ENCODE measurements around a stretch of chr14.

DNA sequence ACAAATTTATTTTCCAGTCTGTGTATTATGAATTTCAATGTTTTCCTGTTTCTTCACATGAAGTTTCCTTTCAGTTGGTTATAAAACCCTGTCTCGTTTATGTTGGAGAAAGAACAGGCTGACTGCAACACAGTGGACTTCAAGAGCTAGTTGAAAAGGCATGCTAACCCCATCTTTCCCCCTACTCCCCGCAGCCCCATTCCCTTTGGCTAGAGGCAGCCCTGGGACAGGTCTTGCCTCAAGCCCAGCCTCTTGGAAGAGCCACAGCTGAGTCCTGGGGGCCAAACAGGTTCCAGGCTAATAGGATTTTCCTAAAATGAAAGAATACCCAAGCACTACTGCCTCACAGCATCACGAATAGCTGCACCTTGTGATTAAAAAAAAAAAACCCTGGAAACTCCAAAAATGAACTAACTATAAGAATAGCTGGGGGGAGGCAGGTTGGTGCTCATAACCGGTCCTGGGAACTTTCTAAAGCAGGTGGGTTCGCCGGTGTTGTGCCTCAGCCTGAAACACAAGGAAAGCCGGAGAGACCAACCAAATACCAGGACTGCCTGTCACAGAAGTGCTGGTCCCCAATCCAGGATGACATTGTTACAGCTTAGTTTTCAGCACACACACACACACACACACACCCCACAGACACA is 1.5 kb downstream of the FBLN5 start:
- PRO-cap, 2 experiments = no peak in any of the 2 experiments

DNA sequence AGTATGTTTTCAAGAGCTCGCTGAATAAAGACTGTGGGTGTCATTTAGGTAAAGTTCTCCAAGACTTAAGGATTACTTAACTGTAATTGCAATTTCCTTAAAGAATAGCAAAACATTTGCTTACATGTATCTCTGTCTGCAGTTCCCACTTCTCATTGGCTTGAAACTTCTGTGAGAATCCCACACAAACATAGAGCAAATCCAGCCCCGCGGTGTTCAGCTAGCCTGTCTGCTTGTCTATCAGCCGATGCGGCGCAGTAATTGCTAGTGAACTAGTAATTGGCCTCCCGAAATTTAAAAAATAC is 955 bp downstream of the FBLN5 start:
- PRO-cap, 2 experiments = no peak in any of the 2 experiments

DNA sequence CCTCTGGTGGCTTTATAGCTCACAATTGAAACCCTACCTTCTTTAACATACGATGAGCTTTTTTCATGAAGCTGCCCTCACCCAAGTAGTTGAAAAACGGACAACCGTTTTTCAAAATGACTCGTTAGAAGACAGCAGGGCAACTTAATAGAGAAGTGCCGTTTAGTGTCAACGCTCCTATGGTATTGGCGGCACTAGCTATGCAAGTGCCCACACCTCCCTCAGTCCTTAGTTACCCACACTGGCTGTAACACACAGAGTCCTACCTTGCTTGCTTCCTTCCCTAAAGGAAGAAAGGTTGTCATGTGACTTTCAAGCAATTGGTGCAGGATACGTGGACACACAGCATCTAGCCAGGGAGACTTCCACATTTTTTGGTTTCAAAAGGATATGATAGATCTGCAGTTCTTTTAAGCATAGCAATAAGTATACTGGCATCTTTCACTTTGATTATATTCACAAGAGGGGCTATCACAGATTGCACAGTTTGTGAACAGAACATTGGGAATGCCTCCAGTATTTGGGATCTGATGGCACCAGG is 825 bp upstream of the TRIP11 start:
- PRO-cap, 2 experiments = no peak in any of the 2 experiments

- PRO-cap, 2 experiments = peak in 2 of 2 experiments; most common plus-strand start chr14:92105643 (in 2)
Observed at GRCh38 chr14:92105392-92105752, 1.0 kb downstream of the ATXN3 start.

DNA sequence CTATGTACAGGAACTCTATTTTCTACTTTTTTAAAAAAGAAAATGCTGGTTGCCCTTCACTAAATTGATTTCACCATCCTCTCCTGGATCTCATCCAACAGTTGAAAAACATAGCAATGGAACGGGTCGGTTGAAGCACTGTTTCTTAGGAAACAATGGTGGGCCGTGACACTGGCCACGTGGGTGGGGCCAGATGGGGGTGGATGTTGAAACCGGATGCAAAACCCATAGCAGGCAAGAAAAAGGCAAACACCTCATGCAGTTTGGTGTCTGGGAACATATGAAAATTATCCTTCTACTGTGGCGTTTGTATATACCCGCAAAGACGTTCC is 37.8 kb upstream of the RIN3 start:
- PRO-cap, 2 experiments = no peak in any of the 2 experiments

DNA sequence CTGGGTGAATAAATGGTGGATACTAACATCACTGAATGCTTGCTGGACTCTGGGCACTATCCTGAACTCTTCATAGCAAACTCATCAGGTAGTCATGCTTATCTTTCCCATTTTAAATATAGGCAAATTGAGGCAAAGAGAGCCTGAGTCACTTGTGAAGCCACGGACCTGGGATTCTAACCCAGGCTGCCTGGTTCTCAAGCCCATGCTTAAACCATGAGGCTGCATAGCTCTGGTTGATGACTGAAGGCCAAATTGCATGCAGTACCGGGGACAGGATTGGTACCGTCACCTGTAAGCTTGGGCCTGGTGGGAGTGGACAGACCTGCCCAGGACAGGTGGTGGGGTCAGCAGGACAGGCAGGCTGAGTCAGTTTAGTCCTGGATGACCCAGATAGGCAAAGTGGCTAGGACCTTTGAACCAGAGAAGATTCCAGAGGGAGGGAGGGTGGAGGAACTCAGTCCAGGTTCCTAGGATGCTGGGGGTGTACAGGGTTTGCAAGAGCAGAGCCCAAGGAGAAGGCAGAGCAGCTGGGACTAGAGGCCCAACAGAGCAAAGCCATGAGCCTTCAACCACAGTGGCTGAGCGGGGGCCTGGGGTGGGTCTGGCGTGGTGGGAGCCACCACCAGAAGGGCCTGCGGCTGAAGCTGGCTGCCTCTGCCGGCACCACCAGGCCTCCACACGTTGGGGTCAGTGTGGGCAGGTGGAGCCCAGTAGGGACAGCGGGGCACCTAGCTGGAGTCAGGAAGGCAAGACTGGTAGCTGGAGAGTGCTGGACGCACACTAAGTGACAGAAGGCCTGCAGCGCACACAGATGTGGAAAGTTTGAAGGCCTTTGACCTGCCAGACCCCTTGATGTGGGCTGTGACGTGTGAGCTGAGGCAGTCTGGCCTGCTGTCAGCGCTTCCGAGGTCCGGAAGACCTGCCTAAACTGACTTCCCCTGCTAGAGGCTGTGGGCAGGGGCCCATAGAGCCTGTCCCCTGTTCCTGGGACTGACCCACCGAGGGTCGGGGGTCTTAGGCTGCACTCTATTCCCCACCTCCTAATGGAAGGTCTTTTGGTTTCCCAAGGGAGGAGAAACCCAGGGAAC is 26.1 kb downstream of the RIN3 start:
- PRO-cap, 2 experiments = no peak in any of the 2 experiments

DNA sequence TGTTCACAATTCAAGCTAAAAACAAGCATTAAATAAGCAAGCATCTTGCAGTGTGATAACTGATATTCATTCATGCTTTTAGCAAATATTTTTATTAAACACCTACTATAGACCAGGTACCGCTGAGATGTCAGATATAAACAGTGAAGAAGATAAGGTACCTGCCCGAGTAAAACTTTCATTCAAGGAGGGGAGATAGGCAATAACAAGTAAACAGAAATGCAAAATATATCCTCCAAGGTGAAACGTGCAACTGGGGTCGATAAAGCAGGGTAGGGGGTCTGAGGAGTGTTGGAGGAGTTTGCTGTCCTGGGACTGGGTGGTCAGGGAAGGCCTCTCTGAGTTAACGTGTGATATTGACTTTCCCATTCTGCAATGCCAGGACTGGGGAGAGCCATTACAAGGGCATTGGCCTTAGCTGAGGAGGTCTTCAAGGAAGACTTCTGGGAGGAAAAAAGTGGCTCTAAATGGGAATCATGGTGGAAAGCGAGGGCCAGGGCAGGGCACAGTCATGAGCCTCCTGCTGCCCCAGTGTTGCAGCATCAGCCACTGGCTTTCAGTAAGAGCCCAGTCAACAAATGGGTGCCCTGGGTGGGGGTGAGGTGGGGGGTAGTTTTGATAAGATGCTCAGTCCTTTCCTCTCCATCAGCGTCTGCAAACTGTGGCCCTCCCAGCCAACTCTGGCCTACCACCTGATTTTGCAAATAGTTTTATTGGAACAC is 79.2 kb downstream of the LGMN start:
- PRO-cap, 2 experiments = no peak in any of the 2 experiments

GRCh38 chr14:92671121-92671931 is 77.1 kb downstream of the LGMN start:
- PRO-cap, 2 experiments = no peak in any of the 2 experiments

GRCh38 chr14:92692932-92693296 is 55.5 kb downstream of the LGMN start:
- PRO-cap, 2 experiments = no peak in any of the 2 experiments

DNA sequence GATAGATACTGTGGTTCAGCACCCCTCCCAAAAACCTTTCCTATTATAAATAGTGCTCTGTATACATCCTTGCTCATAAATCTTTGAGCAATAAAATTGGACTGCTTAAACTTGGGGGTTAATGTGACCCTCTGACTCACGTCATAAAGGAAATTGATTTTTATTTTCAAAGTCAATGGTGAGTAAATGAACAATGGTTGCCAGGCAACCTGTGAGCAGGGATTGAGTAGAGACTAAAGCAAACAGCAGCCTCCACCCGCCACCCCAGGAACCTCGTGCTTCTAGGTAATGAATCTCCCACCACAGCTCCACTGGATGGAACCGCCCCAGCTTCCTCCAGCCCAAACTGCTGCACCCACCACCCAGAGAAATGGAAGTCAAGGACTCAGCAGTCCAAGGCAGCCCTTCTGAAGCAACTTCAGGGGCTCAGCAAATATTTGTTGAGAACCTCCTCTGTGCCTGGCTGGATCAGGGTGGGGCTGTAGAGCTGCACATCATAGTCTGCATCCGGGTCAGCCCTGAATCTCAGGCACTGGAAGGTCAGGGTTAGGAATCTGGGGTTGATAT is 31.7 kb upstream of the CHGA start:
- PRO-cap, 2 experiments = no peak in any of the 2 experiments

DNA sequence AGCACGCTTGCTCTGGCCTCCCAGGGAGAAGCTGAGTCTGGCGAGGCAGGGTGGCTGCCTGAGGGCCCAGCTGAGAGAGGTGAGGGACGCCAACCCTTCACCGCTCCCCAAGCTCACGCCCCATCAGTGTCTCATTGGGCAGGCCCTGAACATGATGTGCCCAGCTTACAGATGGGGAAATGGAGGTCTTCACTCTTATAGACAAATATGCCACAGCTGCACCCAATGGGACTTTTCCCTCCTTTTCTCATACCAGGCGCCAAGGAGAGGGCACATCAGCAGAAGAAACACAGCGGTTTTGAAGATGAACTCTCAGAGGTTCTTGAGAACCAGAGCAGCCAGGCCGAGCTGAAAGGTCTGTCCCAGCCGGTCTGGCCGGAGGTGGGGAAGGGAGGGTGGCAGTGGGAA is 6.5 kb downstream of the CHGA start:
- PRO-cap, 2 experiments = no peak in any of the 2 experiments

- PRO-cap, 2 experiments = peak in 2 of 2 experiments; most common plus-strand start chr14:92985207 (in 2); most common minus-strand start chr14:92985047 (in 2)
Observed at GRCh38 chr14:92984788-92985323, 61.9 kb downstream of the CHGA start.

- PRO-cap, 2 experiments = no peak in any of the 2 experiments
Observed at GRCh38 chr14:93017212-93018057, 94.5 kb downstream of the CHGA start.

- PRO-cap, 2 experiments = no peak in any of the 2 experiments
Observed at GRCh38 chr14:93032536-93033030, 83.1 kb downstream of the ITPK1 start.

GRCh38 chr14:93050688-93051393 is 64.9 kb downstream of the ITPK1 start:
- PRO-cap, 2 experiments = no peak in any of the 2 experiments

DNA sequence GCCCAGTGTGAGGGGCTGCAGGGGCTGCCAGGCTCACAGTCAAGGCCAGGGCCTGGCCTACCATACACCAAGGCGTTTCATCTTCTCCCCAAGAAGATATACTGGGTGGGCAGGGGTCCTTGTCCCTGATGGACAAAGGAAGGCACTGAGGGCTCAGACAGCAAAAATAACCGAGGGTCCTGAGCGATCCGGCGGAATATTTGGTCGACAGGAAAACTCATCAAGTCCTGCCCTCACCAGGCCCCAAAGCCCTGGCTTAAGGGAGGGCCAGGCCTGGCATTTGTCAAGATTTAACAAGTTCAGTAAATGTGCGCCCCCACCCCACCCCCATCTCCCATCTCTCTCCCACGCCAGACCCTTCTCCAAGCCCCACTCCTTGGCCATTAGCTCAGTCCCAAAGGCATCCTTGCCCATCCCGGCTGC is 53.0 kb downstream of the ITPK1 start:
- PRO-cap, 2 experiments = no peak in any of the 2 experiments

DNA sequence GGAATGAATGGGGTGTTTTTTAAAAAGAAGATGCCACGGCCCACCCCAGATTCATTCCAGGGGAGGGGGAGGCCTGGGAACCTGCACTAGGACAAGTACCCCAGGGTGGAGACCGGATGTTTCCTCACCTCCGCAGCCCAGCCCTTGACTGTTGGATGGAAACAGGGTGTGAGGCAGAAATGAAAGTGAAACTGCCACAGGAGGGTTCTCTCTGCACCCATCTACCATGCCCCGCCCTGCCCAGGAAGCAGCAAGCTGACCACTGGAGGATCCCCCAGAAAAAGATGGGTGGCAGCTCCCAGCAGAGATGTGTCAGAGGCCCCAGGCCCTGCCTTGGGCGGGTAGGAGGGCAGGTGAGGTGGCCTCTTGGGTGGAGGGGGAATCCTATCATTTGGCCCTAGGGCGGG is 12.1 kb downstream of the ITPK1 start:
- PRO-cap, 2 experiments = no peak in any of the 2 experiments

DNA sequence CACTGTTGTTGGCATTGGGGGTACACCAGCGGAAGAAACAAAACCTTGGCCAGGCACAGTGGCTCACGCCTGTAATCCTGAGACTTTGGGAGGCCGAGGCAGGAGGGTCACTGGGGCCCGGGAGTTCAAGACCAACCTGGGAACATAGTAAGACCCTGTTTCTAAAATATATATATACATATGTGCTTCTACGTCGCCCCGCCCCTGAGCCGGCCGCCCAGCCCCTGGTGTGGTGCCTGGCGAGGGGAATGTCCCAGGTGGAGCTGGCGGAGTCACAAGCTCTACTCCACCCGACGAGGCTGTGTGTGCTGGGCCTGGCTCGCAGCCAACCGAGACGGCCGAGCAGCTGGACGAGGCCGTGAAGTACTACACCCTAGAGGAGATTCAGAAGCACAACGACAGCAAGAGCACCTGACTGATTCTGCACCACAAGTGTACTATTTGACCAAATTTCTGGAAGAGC is 22.1 kb upstream of the ITPK1 start:
- PRO-cap, 2 experiments = peak in 2 of 2 experiments; most common plus-strand start position 275 of the sequence (in 1); most common minus-strand start position 301 of the sequence (in 2)

DNA sequence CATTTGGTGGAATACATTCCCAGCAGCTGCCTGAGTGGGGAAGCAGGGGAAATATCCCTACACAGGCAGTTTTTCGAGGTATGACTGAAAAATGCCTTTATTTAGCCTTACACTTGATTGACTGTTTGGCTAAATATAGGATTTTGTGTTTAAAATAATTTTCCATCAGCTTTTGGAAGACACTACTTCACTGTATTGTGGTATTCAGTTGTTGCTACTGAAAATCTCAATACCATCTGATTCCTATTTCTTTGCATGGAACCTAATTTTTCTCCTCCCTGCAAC is 45.0 kb downstream of the BTBD7 start:
- PRO-cap, 2 experiments = no peak in any of the 2 experiments

- PRO-cap, 2 experiments = no peak in any of the 2 experiments
Observed at GRCh38 chr14:93312434-93313056, 20.3 kb downstream of the BTBD7 start.